Karpas-422 (cell line): ENCODE data around the genes GIMAP8 and AOC1.

DNA sequence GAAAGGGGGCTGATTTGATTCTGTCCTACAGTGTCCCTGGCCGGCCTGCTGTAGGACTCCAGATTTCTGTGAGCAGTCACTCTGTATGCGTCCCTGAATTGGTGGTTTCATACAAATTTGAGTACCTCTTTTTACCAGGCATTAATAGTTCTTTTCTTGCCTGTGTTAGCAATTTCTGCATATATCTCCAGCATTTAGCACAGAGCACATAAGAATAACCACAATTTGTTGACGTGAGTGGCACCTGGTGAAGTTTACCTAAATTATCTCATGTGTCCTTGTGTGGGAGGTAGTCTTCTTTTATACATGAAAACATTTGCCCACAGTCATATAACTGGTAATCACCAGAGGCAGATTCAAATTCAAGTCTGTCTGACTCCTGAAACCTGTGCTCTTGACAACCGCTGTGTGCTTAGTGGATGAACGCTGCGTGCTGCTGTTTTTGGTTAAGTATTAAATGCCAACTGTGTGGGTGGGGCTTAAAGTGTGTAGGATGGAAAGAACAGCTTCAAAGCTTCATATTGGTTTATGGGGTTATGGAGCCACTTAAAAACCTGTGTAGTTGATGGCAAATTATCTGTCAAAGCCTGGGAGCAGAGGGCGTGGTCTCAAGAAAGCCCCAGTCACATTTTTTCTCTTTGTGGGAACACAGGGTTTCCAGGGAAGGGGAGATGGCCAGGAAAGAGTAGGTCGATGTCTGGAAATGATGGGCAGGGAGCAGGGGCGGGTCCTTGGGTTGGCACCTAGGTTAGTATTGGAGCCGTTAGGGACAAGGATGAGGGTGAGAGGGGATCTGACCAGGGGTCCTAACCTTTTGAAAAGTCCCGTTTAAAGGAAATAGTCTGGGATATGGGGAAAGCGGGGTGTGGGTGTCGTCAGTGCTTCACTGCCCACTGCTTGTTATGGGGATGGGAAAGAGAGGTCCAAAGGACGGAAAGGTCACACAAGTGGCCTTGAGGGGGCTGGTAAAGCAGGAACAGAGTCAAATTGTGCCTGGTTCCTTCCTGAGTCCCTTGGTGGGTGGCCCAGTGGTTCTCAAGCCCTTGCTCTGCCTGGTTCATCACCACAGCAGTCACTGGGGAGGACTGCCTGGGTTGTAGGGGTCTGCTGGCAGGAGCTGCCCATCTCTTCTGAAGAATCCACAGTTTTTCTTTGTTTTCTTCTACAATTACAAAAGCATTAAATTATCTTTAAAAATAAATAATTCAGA is 2.9 kb upstream of the ZNF775 start:
- PRO-cap: no peak
- RAMPAGE, long total RNA: no peak

DNA sequence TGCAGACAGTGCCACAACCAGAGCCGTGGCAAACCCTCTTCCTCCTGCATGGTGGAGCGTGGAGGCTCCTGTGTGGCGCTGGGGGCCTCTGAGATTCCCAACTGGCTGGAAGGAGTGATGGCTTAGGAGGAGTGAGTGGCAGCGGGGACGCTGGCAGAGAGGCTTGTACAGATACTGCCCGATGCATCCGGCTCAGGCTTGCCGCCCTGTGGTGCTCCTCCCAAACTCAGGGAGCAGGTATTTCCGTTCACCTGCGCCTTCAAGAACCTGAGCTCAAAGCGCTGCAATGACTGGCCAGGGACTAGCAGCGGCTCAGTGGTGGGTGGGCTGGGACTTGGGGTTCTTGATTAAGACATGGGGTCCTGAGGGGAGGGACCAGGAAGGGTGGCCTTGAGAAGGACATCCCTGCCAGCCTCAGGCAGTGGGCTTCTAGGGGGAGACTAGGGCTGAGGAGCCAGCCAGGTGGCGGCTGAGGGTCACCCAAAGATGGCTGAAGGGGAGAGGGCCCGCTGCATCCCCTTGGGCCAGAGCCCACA is 3.0 kb downstream of the ZNF775 start:
- PRO-cap: no peak
- RAMPAGE, long total RNA: no peak

GRCh38 chr7:150415220-150415802 is 9.8 kb downstream of the ENSG00000284691 start:
- PRO-cap: no peak
- RAMPAGE, long total RNA: no peak

GRCh38 chr7:150450124-150451176 is at the start of gene GIMAP8:
TSS of gene GIMAP8 (plus strand) at chr7:150450630.
- PRO-cap: no peak
- RAMPAGE, long total RNA: no peak

DNA sequence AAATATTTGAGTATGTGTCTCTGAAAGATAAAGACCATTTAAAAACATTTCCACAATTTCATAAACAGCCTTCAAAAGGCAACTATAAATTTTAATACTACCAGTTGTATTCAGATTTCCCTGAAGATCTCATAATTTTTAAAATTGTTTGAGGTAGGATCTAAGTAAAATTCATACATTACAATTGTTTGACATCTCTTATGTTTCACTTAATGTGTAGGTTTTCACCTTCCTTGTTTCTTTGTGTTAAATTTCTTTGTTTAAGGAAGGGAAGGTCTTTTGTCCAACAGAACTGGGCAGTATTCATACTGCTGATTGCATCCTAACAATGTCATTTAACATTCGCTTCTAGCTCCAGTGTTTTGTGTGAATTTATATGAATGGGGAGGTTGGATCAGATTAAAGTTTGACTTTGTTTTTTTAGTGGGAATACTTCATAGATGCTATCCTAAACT is 1.8 kb downstream of the GIMAP7 start:
- PRO-cap: no peak
- RAMPAGE, long total RNA: no peak

- PRO-cap: no peak
- RAMPAGE, long total RNA: no peak
These were observed 10.5 kb upstream of the GIMAP4 start for GRCh38 chr7:150556621-150557254.

DNA sequence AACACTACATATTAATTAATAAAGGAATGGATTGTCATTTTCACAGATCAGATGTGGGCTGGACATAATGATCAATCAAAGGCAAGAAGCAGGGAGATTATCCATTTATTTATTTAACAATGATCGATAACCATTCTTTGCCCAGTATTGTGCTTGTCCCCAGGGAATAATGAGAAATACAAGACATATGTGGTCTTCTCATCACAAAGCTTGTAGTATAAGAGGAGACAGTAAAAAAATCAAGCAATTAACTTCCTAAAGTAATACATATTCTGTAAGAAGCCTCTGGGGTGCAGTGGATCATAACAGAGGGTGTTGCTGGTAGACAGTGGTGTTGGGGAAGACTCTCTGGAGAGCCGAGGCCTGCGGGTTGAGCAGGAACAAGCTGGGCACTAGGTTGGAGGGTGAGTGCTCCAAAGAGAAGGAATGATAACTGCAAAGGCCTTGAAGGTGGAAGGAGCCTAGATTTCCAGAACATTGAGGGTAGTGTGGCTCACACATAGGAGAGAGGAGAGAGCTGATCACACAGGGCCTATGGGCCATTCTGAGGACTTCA is 1.4 kb downstream of the GIMAP4 start:
- PRO-cap: no peak
- RAMPAGE, long total RNA: no peak

- PRO-cap: no peak
- RAMPAGE, long total RNA: no peak
These were observed 17.1 kb upstream of the GIMAP2 start for GRCh38 chr7:150668287-150668918.

DNA sequence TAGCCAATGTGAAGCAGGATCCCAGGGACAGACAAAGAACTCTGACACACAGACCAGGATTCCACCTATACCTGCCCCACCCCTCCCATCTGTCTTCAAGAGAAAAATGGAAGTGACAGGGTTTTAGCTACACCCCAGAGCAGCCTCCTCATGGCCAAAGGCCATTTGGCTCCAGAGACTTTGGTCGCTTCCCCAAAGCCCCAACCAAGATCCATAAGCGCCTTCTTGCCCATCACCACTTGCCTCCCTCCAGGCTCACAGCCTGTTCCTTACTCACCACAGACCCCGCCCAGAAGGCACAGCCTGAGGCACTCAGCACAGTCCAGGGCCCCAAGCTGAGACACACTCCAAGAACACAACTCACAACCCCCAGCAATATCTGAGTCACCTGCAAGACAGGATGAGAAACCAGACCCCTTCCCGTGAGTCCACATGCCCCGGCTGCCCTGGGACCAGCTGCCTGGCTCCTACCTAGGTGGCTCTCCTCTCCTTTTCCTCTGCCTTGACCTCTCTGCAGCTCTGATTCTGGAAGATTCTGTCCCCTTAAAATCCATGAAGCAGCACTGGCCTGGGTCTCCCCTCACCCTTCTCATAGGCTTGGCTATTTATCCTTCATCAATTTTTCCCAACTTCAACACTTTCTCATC is 6.4 kb downstream of the TMEM176B start:
- PRO-cap: no peak
- RAMPAGE, long total RNA: no peak

DNA sequence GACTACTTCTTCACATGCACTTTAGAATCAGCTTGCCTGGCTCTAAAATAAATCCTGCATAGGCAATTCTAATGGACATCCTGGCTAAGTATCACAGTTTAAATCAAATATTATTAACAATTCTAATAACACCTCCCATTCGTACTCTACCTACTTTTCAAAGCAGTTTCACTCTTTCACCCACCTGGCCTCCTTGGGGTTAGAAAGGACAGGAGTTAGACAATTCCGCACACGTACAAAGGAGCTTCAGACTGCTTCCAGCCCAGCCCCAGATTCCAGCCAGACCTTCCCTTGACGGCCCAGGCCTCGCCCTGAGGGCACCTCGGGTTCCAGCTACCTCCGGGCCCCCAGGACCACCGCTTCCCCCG is 753 bp downstream of the TMEM176B start:
- PRO-cap: no peak
- RAMPAGE, long total RNA: no peak

DNA sequence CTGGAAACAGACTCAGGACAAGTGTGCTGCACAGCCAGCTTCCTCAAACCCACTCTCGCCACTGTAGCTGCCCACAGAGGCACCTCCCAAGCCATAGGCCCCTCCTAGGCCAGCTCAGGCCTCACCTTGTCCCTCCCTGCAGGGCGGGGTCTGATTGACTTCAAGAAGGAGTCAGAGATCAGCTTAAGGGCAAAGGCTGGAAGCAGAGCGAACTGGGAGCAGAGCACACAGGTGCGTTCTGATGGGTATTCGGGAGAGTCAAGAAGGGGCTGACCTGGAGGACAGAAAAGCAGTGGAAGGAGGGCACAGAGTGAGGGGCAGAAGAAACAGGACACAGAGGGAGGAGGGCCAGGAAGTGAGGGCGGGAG is at the start of gene AOC1:
TSS of gene AOC1 (plus strand) at position 190 of the 368 bp plus-strand sequence.
- PRO-cap: no peak
- RAMPAGE, long total RNA: no peak

DNA sequence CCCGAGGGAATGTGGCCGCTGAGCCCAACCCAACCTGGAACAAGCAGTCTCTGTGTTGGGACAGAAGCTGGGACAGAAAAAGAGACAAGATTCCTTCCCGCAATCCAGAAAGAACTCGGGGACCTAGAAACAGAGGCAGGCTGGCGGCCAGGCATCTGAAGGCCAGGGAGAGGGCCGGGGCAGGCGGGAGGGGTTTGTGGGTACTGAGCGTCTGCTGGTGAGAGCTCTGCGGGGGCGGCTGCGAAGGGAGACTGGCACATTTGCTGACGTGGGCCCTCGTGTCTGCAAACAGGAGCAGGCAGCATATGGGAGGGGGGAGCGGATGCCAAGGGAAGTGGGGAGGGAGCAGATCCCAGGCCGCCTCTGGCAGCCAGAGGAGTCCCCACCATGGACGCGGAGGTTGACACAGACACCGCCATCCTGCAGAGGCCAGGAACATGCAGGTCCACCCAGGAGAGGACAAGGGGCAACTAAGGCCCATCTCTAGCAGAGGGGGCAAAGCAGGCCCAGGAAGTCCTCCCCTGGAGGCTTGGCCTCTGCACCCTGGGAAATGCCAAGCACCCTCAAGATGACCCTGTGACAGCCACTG is 32.2 kb downstream of the KCNH2 start:
- PRO-cap: no peak
- RAMPAGE, long total RNA: no peak

DNA sequence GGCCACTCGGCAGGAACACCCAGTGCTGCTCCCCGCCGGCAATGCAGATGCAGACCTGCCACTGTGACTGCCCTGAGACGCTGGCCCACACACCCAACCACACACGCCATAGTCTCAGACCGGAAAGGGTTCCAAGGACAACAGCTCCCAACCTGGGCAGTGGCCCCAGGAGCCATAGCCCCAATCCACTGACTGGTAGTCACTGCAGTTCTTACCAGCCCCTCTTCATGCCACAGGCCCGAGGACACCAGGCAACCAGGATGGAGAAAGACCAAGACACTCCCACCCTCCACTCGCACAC is 25.1 kb downstream of the KCNH2 start:
- PRO-cap: no peak
- RAMPAGE, long total RNA: no peak

DNA sequence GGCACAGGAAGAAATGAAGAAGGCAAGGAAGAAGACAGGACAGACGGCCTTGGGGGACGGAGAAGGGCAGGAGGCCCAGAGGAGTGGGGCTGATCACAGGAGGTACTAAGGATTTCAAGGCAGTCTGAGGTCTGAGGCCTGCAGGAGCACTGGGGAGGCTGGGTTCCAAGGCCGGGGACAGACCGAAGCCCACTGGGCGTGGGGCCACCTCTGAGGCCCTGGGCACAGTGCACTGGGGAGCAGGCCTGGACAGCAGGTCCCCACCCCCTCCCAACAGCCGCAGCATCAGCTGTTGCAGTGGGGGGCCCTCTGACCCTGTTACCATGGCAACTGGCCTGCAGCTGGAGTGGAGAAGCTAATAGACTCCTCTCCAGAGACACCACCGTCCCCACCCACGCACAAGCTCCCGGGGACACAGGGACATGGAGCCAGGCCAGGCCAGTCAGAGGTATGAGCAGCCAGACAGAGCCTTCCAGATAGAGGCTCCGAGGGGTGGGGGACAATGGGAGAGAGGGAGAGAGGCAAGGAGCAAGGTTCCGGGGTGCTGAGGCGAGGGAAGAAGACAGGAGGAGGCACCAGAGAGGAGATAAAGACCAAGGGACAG is 6.9 kb downstream of the KCNH2 start:
- PRO-cap: no peak
- RAMPAGE, long total RNA: no peak

DNA sequence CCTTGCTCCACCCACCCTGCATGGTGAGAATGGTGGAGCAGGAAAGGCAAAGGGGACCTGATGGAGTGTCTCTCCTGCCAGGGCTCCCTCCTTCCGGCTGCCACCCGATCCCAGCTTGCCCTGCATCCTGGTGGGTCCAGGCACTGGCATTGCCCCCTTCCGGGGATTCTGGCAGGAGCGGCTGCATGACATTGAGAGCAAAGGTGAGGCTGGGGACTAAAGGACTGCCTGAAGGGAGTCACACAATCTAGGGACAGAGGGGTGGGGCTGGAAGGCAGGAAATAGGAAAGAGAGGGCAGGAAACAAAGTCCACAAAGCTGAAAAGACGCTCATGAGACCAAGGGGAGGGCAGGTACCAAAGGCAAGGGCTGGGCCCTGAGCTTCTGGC is 12.0 kb downstream of the ATG9B start:
- PRO-cap: no peak
- RAMPAGE, long total RNA: no peak

GRCh38 chr7:151012797-151013311 is 11.4 kb downstream of the ATG9B start:
- PRO-cap: no peak
- RAMPAGE, long total RNA: no peak

- PRO-cap: no peak
- RAMPAGE, long total RNA: no peak
These were observed 306 bp upstream of the ASIC3 start for GRCh38 chr7:151047974-151048475.

DNA sequence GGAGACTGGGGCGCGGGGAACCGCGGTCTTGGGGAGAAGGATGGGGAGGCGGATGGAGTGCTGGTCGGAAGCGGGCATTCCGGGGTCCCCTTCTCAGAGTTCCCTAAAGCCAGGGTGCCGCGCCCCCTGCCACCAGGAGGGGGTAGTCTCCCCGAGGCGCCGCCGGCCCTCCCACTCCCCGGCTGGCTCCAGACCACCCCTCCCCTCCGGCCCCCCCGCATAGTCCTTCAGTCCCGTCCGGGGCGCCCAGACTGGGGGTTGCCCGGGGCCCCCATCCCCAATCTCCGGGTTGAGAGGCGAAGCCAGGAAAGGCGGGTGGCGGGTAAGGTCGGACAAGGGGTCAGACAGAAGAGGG is 468 bp downstream of the SLC4A2 start:
- PRO-cap: no peak
- RAMPAGE, long total RNA: no peak

DNA sequence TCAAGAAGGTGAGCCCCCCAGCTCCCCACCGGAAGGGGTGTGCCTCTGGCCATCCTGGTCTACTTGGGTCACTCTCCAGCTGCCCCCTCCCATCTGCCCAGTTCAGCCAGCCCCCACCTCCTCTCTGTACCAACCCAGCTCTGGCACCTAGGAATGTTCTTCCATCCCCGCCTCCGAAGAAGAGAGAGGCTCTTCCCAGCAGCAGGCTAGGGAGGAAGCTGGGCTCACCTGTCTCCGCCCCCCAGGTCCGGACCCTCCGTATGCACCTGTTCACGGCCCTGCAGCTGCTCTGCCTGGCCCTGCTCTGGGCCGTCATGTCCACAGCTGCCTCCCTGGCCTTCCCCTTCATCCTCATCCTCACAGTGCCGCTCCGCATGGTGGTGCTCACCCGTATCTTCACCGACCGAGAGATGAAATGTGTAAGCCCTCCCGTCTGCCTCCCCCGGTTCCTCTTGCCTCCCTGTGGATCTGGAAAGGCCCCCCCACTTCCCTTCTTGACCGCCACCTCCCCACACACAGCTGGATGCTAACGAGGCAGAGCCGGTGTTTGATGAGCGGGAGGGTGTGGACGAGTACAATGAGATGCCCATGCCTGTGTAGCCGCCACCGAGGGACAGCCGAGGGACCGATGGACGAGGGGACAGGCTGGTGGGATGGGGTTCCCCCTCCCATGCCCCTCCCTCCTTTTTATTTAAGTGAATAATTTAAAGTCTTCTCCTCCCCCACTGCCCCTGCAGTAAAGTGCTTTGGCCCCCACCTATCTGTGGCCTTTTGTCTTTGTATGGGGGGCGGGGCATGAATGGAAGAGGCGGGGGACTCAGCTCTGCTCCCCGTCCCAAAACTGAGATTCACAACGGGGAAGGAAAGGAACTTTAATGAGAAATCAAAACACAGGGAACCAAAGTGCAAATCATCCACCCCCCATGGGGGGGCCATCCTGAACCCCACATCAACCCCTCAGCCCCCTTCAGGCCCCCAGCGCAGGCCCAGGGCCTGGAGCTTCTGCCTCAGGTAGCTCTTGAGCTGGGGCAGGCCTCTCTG is 4.5 kb downstream of the FASTK start:
- PRO-cap: no peak
- RAMPAGE, long total RNA: no peak

DNA sequence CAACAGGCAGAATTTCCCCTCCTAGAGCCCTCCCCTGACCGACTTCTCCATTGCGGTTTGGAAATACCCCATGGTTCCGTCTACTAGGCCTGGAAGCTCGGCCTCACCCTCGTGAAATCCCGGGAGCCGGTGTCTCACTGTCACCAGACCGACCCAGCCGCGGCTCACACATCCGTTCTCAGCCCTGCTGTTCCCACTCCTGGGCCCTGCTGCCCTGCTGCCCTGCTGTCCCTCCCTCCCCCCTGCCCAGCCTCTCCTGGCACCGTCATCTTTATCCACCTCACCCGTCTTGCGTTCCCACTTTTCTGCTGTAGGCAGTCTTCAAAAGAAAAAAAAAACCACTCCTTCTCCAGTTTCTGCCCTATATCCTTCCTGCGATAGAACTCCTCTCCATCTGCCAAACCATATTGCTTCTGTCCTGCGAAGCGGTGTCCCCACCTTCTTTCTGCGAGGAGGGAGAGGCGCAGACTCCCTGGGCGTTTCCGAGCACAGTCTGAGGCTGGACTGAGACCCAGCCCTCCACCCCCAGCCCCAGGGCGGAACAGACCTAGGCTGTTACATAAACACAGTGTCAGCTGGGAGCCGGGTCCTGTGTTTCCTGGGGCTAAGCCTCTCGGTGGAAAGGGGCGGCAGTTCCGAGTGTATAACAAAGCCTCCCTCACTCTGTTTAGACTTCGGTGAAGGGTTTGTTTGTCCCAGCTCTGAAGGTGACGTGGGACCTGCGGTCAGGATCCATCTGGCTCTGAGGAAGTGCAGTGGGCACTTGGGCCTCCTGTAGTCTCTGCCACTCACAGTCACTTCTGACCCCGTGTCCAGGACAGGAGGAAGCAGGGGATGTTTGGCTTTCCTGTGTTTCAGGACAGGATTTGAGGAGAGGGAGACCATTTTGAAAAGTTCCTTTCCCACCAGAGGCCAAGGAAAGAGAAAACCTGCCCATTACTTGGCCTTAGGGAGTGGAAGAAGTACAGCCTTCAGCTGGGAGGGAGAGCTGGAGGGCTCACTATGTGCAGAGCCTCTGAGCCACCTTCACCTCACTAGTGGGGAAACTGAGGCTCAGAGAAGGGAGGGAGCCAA is 2.9 kb downstream of the AGAP3 start:
- PRO-cap: no peak
- RAMPAGE, long total RNA: no peak